ENCODE data around the genes C11orf52 and TEX12.

DNA sequence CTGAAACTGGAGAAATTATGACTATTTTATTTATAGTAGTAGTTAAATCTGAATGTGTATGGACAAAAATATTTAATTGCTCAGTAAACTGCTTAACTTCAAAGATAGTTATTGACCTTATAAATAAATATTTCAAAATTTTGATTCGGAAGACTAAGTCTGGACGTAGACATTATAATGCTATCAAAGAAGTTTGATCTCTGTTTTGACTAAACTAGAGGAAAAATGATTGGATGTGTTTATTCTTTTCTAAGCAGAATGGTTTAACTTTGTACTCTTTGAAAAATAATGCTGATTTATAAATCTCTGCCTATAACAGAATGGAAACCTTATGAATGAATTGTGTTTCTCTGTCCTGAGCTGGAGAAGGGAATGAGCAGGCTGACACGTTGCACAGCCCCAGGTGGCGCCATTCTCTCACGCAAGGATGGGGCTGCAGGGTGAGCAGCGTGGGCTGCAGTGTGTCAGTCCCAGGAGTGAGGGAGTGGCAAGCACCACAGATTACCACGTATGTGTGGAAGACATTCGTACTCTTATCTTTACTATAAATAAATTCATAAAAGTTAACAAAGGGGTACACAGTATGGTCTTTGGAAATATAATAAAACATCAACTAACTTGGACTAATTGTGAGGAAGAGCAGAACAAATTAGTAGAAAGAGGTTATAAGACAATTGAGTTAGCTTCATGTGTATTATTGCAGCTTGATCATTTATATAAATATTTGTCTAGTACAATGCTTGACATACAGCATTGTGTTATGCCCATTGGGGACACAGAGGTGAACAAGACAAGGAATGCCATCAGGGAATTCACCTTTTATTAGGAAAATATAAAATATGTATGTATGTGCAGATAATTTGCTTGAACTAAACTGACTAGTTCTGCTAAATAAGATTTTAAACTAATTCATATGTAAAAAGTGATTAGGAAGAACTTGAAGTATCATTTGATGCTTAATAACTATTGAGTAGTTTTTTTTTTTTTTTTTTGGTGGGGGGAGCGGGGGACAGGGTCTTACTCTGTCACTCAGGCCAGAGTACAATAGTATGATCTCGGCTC lies 33.5 kb downstream of the FDX1 start:
- RRBS, 2 experiments = no CpG with 5 or more reads among the region's 10 CpGs

- RRBS, 2 experiments = no CpG with 5 or more reads among the region's 6 CpGs
Measured at GRCh38 chr11:110463987-110464404, 34.2 kb downstream of the FDX1 start.

DNA sequence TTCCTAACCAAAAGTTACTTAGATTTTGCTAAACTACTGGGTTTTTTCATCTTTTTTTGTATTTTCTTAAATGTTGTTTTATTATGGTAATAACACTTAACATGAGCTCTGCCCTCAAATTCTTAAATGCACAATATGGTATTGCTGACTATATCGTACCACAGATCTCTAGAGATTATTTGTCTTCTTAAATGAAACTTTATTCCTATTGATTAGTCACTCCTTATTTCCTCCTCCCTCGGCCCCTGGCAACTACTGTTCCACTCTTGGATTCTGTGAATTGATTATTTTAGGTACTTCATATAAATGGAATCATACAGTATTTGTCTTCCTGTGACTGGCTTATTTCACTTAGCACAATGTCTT lies 113.4 kb upstream of the POU2AF2 start:
- RRBS, 2 experiments = no CpG with 5 or more reads among the region's 2 CpGs

DNA sequence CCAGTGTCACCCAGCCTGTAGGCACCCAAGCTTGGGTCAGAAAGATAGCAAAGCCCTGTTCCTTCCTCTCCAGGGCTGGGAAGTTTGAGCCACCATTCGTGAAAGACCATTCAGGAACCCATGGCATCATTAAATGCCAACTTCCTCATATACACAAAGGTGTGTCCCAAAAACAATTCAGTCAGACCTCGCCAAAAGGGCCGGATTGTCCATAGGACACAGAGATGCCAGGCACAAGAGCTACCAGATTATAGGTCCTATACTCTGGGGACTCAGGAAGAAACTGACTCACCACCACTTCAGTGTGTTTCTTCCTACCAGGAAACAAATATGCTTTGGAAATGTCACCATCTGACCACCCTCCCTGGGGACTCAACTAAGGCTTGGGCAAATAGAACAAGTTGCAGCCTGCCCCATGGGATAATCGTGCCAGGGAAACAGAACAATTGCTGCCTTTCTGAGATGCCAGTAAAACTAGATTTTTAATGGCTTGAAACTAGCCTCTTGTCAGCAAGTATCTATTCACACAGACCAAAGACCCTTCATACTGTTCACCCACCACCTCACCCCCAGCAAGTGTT lies 11.7 kb downstream of the POU2AF3 start:
- RRBS, 2 experiments = no CpG with 5 or more reads among the region's 4 CpGs

GRCh38 chr11:111329603-111330221 lies 31.4 kb downstream of the POU2AF3 start:
- RRBS, 2 experiments = no CpG with 5 or more reads among the region's 3 CpGs

GRCh38 chr11:111367357-111368027 lies 11.6 kb downstream of the POU2AF1 start:
- RRBS, 2 experiments = no CpG with 5 or more reads among the region's 13 CpGs

- RRBS, 2 experiments = no CpG with 5 or more reads among the region's 11 CpGs
Measured at GRCh38 chr11:111417557-111418281, 38.6 kb upstream of the POU2AF1 start.

DNA sequence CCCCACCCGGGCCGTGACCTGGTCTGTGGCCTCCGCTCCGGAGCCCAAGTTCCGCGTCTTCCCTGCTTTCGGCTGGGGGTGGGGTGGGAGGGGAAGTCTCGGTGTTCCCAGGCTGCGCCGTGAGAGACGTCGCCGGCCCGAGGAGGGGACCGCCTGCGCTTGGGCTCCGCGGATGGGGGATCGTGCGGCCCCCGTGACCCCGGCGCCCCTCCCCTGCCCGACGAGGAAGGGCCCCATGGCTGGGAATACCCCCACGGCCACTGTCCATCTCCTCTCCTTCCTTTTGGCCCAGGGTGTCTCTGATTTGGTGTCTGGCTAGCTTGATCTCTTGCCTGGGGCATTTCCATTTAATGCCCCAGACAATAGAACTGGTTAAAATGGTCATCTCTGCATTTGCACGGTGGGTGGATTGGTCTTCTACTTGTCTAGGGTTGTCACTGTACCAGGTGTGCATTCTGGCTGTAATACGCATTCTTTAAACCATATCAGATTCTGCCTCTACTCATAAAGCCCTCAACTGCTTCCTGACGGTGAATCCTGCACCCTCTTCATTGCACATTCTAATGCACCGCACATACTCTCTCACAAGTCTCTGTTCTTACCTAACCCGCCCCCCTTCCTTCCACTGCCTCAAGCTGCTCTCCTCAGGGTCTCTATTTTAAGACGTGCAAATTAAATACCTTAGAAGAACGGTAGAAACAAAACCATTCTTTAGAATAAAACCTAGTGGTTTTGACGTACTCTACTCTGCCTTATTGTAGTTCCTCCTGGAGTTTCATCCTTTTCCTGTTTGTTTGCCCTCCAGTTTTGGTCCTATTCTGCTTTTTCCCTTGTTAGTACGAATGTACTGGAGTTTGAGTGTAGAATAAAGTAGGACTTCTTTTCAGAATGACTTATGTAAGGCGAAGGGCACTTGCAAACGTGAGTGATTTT lies 1.0 kb downstream of the SIK2 start:
- RRBS, 2 experiments = under 1 to 2% methylated on average over 19 of the region's 37 CpGs

GRCh38 chr11:111625166-111625768 lies 23.0 kb downstream of the SIK2 start:
- RRBS, 2 experiments = no CpG with 5 or more reads among the region's 4 CpGs

DNA sequence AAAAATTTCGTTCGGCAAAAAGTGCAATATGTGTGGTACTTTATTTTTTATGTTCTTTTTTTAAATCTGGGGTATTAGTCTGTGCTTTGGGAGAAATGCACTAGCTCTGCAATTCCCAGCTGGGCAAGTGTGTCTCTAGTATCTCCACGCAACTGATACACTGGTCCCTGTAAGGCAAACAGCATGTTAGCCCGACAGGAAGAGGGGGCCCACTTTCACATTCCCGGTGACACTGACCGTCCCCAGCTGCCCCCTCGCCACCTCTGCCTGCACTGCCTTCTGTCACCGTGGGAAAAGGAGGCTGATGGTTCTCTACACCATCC lies 39.3 kb downstream of the PPP2R1B start:
- RRBS, 2 experiments = no CpG with 5 or more reads among the region's 8 CpGs

GRCh38 chr11:111814333-111815170 lies 48.4 kb upstream of the PPP2R1B start:
- RRBS, 2 experiments = no CpG with 5 or more reads among the region's 4 CpGs

DNA sequence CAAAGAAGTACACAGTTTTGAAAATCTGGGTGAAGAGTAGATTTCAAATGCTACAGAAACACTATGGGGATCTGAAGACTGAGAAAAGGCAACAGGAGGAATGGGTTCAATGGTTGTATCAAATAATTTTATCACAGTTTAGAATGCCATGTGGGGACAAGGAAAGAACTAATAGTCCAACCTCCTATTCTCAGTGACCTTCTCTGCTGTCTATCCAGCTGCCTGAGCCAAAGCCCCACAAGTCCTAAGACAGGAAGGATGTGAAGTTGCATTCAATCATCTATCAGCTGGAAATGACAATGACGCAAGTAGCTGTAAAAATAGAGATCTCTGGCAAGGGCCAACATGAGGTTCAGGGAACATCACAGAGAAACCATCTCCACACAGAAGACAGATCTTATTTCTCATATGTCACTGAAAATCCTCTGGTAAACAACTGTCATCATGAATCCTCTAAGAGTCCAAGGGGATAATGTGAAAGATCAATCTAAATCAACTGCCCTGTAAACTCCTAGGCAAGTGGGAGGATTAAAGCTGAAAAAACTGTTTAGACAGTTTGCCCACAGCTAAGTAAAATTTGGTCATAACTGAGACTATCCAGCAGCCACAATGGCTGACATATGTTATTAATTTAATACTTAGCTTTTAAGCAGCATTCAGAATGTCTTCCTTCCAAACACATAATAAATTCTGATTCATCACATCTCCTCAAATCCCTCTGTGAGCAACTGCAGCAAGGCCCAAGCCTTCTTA lies 52.2 kb downstream of the ALG9 start:
- RRBS, 2 experiments = no CpG with 5 or more reads among the region's 1 CpG

GRCh38 chr11:111918307-111919260 lies at the start of gene C11orf52:
Gene C11orf52, plus strand, starts transcription at chr11:111918913.
- RRBS, 2 experiments = 2% methylated on average over 3 of the region's 20 CpGs

DNA sequence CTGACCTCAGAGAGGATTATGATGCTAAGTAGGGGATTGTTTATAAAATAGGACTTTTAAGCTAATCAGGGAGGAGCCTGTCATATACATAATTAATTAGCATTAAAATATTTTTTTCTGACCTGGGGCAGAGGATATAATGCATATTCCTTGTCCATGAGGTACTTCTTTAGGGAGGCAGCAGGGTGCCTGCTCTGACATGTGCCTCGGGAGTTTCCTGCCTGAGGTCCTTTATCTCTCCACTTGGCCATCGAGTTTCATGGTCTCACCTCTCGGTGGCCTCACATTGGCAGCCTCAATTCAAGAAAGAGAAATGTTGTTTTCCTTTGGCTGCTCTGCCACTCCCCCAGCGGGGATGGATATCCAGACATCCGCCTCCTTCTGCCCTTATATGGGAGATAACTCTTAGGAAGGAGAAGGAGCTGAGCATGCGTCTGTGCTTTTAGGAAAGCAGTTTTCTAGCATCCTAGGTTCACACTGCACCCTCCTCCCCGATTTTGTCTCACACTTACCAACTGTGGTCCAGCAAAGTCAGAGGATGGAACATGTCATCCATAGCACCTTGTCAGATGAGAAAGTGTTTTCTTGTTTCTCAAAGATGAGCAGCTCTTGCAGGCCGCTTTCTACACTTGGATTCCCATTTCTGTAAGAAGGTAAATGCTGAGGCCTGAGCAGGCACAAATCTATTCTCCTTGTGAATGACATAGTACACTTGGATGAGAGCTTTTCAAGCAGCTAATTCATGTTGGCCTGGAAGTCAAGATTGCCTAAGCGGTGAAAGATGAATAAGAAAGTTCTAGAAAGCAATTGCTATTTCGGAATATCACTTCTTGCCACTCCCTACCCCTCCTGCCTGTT lies 41.3 kb downstream of the DIXDC1 start:
- RRBS, 2 experiments = no CpG with 5 or more reads among the region's 10 CpGs

- RRBS, 2 experiments = no CpG with 5 or more reads among the region's 3 CpGs
Measured at GRCh38 chr11:111984893-111985568, 40.2 kb upstream of the DLAT start.

- RRBS, 2 experiments = no CpG with 5 or more reads among the region's 9 CpGs
Measured at GRCh38 chr11:112016130-112016897, 8.9 kb upstream of the DLAT start.

DNA sequence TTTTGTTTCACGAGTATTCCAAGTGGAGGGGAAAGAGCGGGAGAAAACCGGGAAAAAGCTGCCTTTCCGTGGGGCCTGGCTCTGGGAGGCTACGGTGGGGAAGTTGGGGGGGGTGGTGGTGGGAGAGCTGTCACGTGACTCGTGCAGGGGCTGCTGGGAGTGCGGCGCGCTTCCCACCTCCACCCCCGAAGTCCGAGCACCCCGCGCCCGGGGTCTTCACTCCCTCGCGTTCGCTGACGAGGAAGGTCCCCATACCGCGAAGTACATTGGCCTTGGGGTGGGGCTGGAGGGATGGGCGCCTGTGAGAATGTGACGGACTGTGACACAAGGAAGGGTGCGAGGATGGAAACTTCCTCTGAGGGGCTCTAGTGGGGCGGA lies at the start of gene TEX12:
TEX12 (plus strand) TSS at position 219 of the 378 bp plus-strand sequence.
- RRBS, 2 experiments = no CpG with 5 or more reads among the region's 25 CpGs

DNA sequence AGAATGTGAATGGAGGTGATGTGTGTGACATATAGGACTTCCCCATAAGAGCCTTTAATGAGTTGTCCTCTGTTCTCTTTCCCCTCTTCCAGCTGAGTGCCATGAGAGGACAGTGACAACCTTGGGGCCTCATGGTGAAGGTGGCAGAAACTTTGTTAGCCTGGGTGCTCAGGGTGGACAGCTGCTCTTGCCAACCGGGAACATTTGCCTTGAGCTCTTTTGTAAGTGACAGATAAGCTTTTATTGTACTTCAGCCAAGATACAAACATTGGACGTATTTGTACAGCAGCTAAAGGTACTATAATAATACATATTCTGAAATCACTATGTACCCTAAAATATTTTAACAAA lies 33.0 kb upstream of the PLET1 start:
- RRBS, 2 experiments = no CpG with 5 or more reads among the region's 2 CpGs

GRCh38 chr11:112658441-112659118 lies 302.6 kb upstream of the NCAM1 start:
- RRBS, 2 experiments = no CpG with 5 or more reads among the region's 3 CpGs

All from bronchial epithelial cell (primary cell).